HL-60 (cell line): ENCODE data around the gene SRSF5.

DNA sequence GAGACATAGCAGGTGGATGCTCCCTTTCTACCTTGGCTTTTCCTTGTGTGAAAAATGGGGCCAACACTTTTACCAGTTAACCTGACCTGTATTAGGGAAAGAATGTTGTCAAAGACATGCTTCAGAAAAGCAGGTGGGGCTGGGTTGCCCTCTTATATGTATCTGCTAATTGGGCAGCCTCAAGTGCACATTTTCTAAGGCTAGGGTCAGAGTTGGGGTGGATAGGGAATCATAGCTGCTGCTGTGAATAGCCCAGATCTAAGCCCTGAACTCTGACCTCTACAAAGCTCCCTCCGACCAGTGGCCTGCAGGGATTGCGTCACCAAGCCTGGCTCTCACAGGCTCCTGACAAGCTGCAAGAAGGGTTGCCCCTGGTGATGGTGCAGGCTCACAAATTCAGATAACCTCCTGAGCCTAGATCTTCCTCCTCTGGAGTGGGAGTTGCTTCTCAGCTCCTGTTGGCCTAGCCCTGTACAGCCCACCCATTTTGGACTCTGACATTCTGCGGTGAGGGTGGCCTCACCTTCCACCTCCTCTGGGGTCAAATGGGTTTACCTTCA, 5.2 kb upstream of the SUSD6 start:
- RRBS, result no CpG with 5 or more reads among the region's 3 CpGs

GRCh38 chr14:69643297-69644099, 32.1 kb downstream of the SUSD6 start:
- RRBS, result no CpG with 5 or more reads among the region's 3 CpGs

- RRBS, result no CpG with 5 or more reads among the region's 12 CpGs
Measured at GRCh38 chr14:69652708-69653623, 41.6 kb downstream of the SUSD6 start.

- RRBS, result no CpG with 5 or more reads among the region's 4 CpGs
Measured at GRCh38 chr14:69693919-69694815, 72.8 kb upstream of the SRSF5 start.

DNA sequence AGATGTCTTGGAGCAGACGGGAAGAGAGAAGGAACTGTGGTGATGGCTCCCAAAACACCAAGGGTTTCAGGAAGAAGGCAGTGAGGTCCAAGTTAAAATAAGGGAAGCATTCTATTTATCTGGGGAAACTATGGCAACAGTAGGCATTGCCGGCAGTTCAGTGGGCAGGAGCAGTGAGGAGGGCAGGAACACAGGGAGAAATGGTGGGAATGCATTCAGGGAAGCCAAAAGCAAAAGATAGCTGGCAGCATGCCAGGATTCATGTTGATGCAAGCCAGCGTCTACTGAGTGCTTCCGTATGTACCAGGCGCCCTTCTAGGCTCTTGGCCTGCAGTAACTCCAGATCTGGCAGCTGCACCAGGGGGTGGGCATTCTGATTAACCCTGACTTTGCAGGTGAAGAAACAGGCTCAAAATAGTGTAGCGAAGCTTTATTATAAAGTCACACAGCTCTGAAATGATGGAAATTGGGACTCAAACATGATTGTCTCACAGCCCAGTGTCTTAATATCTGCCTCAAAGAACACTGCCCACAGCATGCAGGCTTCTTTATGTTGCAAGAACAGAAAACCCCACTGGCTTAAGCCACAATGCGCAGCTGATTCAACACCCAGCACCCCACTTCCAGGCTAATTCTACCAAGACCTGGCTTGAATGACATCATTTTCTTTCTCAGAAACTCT, 50.7 kb upstream of the SRSF5 start:
- RRBS, result no CpG with 5 or more reads among the region's 7 CpGs

DNA sequence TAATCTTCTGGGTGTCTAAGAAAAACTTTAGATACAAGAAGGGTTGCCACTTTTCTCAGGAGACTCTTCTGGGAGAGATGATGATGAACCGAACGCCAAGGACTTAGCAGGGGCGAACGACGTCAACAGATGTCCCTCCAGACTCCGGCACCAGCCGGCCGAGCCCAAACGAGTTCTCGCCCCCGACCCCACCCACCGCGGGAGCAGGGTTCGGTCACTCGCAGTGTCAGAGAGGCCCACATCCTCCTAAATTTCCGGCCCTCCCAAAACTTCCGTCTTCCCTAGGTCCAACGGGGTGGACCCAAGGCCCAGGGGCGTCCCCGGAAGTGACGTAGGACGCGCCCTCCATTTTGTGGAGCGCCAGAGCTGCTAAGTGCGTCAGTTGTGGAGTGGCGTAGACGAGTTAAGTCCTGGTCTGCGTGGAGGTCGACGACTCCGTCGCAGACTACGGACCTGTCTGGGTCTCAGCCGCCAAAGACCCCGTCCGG, at the start of gene SRSF5:
TSS of gene SRSF5 (plus strand) at position 378 of the 488 bp plus-strand sequence.
- RRBS, result 4% methylated on average over 11 of the region's 36 CpGs

DNA sequence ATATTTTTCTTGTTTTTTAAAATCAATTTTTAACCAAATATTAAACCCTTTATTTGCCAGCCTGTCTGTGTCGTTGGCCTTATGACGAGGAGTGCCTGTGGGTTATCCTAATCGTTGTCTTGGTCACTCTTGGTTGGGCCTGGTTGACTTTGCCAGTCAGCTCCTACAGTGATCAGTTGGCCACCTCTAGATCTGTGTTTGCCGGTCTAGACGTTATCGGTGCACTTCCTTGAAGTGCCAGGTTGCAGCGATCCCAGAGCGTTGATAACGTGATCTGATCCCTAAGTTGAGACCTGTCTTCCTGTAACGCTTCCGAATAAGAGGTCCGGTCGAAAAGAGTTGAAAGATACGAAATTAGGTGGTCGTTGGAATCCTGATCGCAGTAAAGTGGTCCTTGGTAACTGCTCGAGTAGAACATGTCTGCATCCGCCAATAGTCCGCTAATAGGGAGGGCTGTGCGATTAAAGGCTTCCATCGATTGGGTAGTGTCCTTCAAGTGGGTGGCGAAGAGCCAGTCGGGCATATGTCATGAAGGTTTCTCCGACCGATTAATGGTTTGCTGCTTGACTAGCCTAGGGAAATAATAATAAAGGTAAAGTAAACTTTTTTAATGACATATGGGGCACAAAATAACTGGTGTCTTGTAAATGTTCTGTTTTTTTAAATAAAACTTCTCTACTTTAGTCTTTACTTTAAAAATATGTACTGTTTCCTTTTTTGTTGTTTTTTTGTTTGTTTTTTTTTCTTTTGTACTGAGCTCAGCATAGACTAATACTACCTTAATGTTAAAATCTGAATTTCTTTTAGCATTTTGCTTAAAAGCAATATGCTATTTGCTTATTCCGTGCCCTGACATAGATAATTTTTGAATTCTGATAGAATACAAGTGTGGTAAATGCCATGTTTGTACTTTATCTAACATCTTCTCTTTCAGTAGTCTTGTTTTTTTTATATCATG, 2.8 kb downstream of the SRSF5 start:
- RRBS, result no CpG with 5 or more reads among the region's 26 CpGs

- RRBS, result no CpG with 5 or more reads among the region's 7 CpGs
Measured at GRCh38 chr14:69775494-69776583, 8.9 kb downstream of the SRSF5 start.

- RRBS, result no CpG with 5 or more reads among the region's 4 CpGs
Measured at GRCh38 chr14:71014354-71014811, 107.1 kb downstream of the PCNX1 start.

DNA sequence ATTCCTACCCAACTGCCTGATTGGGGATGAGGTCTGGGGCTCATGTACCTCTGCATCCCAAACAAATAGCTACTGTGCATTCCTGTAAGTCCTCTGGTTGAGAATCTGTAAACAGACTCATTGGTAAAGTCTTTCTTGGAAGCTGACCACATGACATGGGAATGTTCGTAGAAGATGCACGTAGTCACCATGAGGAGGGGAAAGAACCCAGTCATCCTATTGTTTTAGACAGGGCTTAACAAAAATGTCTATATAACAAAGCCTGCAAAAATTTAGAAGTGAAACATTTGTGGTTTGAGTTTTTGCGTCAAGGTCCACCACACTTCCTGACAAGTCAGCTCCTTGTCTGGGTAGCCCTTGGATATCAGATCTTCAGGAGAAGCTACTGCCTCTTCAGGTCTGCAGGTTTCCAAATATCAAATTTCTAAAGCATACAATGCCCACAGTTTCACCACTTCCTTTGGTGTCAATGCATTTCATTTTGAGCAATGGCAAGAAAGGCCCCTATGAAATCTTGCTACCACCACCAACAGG, 177.9 kb upstream of the SIPA1L1 start:
- RRBS, result no CpG with 5 or more reads among the region's 3 CpGs

DNA sequence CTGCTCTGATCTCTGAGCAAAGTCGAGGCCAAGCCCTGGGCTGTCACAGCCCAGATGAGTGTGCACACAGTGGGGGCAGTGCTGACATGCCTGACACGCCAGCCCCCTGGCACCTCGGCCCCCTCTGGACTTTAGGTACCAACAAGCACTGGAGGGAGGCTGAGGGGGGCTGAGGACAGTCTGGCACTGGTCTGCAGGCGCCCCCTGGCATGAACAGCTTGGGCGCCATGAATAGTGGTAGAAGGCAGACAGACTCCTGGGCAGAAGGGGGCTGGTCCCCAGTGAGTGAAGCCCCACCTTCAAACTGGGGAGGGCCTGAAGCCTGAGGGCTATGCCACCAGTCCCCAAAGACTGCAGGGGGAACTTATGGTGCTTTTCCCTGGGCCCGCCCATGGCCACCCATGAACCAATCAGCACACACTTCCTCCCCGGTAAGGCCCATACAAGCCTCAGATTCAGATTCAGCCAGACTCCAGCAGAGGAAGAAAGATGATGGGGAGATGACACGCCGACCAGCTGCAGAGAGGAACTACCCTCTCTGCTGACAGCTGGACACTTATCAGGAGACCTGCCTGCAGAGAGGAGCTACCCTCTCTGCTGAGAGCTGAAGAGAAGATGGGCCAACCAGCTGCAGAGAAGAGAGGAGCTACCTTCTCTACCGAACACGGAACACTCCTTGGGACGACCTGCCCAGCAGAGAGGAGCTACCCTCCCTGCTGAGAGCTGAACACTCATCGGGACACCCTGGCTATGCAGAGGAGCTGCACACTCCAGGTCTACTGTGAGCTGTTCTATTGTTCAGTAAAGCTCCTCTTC, 88.6 kb upstream of the SIPA1L1 start:
- RRBS, result no CpG with 5 or more reads among the region's 13 CpGs

DNA sequence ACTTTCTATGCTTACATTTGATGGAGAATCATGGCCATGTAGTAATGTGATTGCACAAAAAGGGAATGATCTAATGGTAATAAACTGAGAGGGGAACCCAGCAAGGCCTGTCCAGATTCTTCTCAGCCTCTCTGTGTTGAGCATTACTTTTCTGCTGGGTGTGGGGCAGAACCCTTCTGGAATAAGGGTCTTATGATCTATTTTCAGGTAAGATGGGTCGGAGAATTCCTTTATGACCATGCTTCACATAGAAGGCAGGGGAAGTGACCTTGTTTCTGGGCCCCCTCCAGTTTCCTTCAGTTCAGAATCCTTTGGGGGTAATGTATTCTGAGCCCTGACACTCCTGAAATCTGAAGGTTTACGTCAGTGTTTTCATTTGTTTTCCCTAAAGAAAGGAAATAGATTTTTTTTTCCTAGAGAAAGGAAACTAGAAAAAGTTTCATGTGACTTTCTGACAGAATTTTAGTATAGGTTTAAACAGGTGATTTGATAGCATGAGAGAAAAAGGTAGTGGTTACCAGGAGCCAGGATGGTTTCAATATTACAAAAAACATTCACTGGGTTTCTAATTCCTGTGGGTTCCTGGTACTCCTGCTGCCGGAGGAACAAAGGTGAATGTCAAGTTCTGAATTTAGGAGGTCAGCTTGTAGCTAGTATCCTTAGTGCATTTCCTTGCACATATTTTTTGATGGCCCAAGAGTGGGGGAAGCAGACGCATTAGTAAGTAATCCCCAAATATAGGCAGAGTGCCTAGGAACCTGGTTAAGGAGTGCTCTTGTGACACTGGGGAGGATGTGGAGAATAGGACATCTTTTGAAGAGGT, 29.1 kb downstream of the SIPA1L1 start:
- RRBS, result no CpG with 5 or more reads among the region's 4 CpGs

GRCh38 chr14:71358121-71358794, 38.0 kb downstream of the SIPA1L1 start:
- RRBS, result no CpG with 5 or more reads among the region's 5 CpGs

DNA sequence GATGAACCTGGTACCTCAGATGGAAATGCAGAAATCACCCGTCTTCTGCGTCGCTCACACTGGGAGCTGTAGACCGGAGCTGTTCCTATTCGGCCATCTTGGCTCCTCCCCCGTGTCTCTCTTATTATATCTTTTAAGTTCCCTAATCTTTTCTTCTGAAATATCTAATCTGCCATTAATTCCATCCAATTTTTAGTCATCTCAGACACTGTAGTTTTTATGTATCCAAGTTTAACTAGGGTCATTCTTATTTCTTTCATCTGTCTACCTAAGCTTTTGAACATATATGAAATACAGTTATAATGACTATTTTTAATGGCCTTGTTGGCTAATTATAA, 83.4 kb upstream of the RGS6 start:
- RRBS, result no CpG with 5 or more reads among the region's 6 CpGs

- RRBS, result no CpG with 5 or more reads among the region's 15 CpGs
Measured at GRCh38 chr14:72450676-72451588, 443.0 kb downstream of the DPF3 start.

- RRBS, result no CpG with 5 or more reads among the region's 15 CpGs
Measured at GRCh38 chr14:72568577-72569053, 325.3 kb downstream of the DPF3 start.

GRCh38 chr14:72619166-72619628, 274.7 kb downstream of the DPF3 start:
- RRBS, result no CpG with 5 or more reads among the region's 9 CpGs

- RRBS, result no CpG with 5 or more reads among the region's 10 CpGs
Measured at GRCh38 chr14:72714700-72715141, 179.2 kb downstream of the DPF3 start.

GRCh38 chr14:72790986-72791748, 102.7 kb downstream of the DPF3 start:
- RRBS, result no CpG with 5 or more reads among the region's 12 CpGs